Colon Carcinoma Metastatic in the Brain (tissue), 2 donors: ENCODE results near the gene KY.

- PRO-cap, 2 experiments, result no peak in any of the 2 experiments
Observed at GRCh38 chr3:131384695-131385115, 3.1 kb downstream of the NUDT16 start.

DNA sequence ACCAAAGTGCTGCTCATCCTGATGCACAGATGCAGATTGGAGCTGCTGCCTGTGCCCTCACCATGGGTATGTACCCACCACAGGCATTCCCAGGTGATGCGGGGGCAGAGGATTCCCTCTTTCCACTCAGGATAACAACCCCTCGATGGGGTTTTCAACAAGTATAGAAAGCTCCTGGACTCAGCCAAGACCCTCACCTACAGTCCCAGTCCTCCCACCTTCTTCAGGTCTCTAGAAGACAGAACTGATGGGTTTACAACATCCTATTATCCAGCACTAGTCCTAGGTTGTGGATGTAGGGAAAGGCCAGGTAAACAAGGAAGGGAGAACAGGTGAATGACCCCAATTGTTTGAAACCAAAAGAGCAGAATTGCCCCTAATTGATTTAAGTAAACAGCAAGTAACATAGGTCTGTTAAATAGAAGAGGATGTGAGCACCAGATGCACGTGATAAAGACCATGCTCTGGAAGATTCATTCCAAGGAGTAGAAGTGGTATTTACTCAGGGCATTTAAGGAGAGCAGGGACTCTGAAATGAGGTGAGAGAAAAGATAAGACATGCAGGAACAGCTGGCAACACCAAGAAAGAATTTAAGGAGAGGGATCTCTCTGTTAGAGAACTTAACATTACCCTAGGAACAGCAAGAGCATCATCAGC lies 6.1 kb downstream of the NUDT16 start:
- PRO-cap, 2 experiments, result no peak in any of the 2 experiments

DNA sequence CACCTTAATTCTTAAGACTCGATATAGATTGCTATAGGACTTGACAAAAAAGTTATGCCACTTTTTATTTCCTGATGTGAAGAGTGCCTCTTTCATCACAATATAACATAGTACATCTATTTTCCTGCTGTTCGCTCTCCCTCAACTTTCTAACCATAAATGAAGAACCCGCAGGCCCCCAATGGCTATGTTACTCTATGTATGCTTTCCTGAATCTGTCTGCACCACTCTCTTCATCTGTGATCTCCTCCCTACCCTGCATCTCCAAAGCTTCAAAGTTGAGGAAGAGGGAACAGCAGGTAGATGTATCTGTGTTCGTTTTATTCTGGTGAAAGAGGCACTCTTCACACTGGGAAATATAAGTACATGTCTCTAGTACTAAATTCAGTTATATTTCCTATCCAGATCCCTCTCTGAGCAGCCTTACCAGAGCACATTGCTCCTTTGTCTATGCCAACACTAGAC lies 9.8 kb downstream of the MRPL3 start:
- PRO-cap, 2 experiments, result no peak in any of the 2 experiments

DNA sequence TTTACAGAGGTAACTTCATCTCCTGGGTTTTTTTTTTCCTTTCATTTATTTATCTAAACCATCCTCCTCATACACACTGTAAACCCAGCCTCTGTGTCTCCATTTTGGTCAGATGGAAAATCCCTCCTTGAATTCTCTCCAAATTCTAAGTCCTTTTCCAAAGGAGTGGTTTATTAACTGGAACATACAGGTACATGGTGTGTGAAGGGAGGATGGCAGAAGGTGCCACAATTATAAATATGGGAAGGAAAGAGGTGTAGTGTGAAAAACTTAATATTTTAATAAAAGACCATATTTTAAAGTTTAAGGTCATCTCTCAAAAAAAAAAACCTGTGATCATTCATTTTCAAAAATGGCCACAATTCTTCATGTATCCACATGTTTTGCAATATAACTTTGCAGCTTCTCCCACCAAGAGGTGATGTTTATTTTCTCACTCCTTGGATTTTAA lies 123.8 kb upstream of the CPNE4 start:
- PRO-cap, 2 experiments, result no peak in any of the 2 experiments

- PRO-cap, 2 experiments, result no peak in any of the 2 experiments
Observed at GRCh38 chr3:132453484-132453950, 36.2 kb downstream of the DNAJC13 start.

- PRO-cap, 2 experiments, result no peak in any of the 2 experiments
Observed at GRCh38 chr3:132704109-132704605, 18.1 kb downstream of the NPHP3 start.

DNA sequence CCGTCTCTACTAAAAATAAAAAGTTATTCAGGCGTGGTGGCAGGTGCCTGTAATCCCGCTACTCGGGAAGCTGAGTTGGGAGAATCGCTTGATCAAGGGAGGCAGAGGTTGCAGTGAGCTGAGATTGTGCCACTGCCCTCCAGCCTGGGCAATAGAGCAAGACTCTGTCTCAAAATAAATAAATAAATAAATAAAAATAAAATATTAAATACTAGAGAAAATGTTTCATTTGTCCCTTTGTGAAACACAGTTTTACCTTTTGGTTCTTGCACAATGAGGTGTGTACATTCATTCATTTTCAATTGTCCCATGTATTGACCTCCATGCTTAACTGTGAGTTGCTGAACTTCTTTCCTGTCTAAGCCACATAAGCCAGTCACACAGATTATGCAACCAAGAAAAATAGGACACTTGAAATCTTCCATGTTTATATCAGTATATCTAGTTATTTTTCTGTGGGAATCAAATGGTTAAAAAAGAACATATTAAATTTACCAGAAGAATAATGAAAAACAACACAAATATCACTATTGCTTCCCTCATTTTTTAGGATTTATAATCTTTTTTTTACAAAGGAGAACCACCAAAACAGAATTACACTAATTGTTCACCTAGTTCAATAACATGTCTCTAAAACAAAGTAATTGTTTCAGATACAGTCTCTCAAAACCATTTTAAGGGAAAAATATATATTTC lies 6.6 kb downstream of the TOPBP1 start:
- PRO-cap, 2 experiments, result no peak in any of the 2 experiments

GRCh38 chr3:133733305-133733650 lies 12.9 kb upstream of the TF start:
- PRO-cap, 2 experiments, result no peak in any of the 2 experiments

- PRO-cap, 2 experiments, result no peak in any of the 2 experiments
Observed at GRCh38 chr3:133757073-133757743, 11.0 kb downstream of the TF start.

- PRO-cap, 2 experiments, result no peak in any of the 2 experiments
Observed at GRCh38 chr3:133948190-133949003, 52.7 kb upstream of the RAB6B start.

DNA sequence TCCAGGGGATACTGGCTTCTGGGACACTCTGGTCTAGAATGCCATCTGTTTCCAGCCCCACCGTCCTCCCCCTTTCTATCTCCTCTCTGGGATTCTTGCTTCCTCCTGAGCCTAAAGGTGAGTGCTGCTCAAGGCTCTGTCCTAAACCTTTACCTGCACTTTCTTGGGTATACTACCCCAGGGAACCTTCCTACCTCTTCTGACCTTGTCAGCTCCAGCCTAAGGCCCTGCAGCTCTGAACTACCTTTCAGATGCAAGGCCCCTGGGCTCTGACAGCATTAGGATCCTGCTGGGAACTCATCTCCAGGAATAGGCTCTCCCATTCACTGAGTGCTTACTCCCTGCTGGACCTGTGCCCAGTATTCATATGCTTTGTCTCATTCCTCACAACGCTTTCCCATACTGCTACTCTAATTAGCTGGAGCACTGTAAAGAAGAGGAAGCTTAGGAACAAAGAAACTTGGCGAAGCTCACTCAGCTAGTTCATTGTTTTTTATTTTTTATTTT lies 53.7 kb upstream of the RAB6B start:
- PRO-cap, 2 experiments, result no peak in any of the 2 experiments

- PRO-cap, 2 experiments, result no peak in any of the 2 experiments
Observed at GRCh38 chr3:133998665-133999313, 30.9 kb downstream of the SLCO2A1 start.

DNA sequence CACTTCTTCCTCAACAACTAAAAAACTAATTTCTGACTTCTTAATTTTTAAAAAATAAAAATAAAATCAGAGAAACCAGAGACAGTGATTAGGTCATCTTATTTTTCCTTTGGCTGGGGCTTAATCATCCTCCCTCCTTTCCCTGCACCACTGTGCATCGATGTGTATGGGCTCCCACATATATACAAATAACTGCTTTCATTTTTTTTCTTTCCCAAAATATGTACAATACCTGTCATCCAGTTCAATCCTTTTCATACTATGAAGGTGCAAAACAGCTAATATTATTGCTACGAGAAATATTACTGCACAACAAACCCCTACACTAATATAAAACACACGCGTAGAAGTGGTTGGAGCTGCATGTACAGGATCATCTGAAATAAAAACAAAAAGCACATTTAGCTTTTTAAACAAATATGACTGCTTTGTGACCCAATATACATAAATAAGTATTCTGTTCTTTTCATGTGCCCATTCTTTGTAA lies 48.1 kb downstream of the RYK start:
- PRO-cap, 2 experiments, result no peak in any of the 2 experiments

DNA sequence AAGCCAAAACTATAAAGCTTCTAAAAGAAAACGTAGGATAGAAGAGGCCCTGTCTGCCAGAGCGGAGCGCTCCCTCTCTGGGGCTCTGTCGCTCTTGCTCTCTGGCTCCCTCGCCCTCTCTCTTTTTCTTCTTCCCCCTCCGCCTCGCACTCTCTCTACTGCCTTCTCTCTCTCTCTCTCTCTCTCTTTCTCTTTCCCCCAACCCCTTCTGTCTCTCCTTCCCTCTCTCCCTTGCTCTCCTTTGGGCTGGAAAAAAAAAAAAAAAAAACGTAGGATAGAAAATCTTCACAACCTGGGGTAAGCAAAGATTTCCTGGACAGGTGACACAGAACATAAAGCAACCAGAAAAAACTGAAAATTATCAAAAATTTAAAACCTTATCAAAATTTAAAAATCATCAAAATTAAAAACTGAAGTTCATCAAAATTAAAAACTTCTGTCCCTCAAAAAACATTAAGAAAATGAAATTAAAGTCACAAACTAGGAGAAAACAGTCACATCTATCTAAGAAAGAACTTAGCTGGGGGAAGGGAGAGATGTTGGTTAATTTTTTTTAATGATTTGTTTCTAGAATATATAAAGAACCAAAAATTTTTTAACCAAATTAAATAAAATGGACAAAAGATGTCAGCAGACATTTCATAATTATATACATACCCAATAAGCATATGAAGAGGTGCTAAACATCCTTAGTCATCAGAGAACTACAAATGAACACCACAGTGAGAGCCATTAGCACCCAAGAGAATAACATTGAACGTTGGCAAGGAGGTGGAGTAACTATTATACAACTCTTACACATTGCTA lies 21.3 kb downstream of the RYK start:
- PRO-cap, 2 experiments, result no peak in any of the 2 experiments

- PRO-cap, 2 experiments, result no peak in any of the 2 experiments
Observed at GRCh38 chr3:134357308-134358383, 16.6 kb downstream of the AMOTL2 start.

DNA sequence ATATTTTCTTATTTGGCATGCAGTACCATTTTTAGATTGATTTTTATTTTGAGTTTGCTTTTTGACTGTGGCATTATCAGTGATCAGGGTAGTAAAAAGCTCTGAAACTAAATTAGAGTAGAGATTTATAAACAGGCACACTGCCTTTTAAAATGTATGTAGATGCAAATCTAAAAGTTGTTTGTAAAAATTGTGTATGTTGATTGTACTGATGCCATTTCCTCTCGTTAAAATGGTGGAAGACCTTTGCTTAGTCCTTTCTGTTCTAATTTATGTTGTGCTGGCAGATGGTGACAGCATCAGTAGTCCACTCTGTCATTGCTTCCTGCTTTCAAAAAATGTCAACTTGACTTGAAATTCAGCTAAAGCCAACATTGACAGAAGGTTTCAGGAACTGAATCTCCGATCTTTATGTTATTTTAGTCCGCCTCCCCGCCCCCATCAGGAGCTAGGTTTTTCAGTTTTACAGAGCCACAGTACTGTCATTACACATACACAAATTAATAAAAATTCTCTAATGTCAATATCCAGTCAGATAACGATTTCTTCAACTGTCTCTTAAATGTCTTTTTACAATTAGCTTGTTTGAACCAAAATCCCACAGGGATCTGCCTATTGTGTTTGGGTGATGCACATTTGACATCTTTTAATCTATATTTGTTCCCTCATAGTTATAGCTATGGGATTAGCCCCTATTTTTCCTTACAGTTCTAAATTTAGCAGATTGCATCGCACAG lies 1.5 kb downstream of the CEP63 start:
- PRO-cap, 2 experiments, result no peak in any of the 2 experiments

DNA sequence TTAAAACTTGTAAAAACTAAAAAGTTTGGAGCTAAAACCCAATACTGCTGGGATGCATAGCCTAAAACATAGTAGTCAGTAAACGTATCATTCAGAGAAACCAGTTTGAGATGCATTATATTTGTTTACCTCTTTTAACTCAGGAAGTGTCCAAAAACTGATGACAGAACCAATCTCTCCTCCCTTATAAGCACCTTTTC lies 58.4 kb downstream of the CEP63 start:
- PRO-cap, 2 experiments, result no peak in any of the 2 experiments

- PRO-cap, 2 experiments, result no peak in any of the 2 experiments
Observed at GRCh38 chr3:134650731-134651529, at the start of gene KY. Gene KY, minus strand, starts transcription at chr3:134651022.

DNA sequence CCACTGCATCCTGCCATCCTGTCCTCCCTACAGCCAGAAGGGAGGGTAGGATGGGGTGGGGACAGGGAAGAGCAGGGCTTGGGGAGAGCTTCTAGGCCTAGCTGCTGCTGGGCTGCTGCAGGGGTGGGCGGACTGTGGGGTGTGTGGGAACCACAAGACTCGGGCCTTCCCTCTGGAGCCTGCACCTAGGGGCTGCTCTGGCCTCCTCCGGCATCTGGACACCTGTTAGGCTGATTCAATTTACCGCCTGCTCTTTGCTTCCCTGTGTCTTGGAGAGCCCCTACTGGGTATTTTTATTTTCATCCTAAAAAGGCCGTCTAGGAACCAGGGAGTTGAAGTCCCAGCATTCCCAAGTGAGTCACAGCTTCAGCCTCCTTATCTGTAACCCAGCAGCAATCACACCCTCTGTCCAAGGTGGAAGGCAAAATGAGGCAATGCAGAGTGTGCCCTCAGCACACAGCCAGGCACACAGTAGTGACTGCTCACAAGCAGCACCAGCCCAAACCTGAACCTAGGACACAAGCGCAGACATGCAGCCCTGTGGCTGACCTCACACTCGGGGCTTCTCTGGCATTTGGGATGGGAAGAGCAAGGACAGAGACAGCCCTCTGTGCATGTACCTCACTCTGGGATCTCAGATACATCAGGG lies 13.2 kb upstream of the KY start:
- PRO-cap, 2 experiments, result no peak in any of the 2 experiments

DNA sequence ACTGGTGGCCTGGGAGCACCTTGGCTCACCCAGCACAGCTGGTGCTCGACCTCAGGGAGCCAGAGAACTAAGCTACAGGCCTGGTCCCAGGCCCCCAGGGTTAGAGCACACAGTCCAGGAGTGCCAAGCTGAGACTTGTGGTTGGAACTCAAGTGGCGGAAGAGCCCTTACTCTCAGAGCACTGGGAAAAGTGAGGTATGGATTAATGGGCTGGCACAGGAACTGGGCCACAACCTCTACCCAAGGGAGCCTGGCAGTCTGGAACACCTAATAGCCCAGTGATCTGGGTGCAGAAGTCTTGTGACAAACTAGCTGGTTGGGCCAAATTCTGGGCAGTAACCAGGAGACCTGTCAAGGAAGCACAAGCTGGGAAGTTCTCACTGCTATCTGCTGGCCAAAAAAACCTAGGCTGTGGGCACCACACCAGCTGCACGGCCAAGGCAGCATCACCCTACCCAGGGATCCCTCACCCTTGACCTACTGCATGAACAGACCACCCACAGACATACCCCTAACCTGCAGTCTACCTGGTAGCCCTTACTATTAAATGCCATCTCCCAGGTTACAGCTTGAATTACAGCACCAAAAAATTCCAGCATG lies 79.8 kb downstream of the PPP2R3A start:
- PRO-cap, 2 experiments, result no peak in any of the 2 experiments